Zone of skin (tissue), 1 donor: ENCODE results near the genes SOCS3 and TIMP2.

- RRBS = no CpG with 5 or more reads among the region's 9 CpGs
Measured at GRCh38 chr17:78171384-78171703, 3.0 kb downstream of the SYNGR2 start.

- RRBS = no CpG with 5 or more reads among the region's 11 CpGs
Measured at GRCh38 chr17:78223668-78224456, 7.6 kb upstream of the TMEM235 start.

- RRBS = 1% methylated on average over 27 of the region's 87 CpGs
Measured at GRCh38 chr17:78360025-78360841, at the start of gene SOCS3. TSS of gene SOCS3 (minus strand) at chr17:78360077.

GRCh38 chr17:78383760-78384516 lies 5.5 kb downstream of the PGS1 start:
- RRBS = no CpG with 5 or more reads among the region's 15 CpGs

DNA sequence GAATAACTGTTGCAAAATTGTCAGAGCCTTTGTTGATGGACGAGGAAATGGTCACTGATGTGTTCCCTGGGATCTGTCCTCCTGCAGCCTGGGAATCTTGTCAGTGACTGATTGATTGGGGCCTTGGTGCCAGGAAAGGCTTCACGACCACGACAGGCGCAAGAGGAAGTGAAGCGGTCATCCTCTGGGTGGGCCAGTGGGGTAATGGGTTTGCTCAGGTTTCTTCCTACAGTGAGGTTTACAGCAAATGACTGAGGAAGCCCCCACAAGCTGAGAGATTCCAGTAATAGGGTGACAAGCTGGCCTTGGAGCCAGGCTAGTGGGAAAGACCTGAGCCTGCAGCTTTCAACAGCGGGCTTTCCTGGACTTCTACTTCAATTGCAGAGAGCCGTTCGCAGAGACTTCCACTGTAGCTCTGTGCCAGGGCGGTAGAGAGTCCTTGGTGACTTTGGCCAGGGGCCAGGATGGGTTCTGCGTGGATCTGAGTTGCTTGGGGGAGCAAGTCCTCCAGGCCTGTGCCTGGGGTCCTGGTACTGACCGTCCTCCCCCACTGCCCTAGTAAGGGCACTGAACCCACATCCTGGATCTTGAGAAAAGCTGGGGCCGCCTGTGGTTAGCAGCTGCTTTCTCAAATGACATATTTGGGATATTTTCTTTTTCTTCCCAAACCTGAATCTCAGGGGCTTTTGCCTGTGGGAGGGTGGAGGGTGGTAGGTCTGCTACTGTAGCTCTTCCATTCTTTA lies 37.7 kb downstream of the PGS1 start:
- RRBS = no CpG with 5 or more reads among the region's 12 CpGs

GRCh38 chr17:78652919-78653493 lies 75.8 kb upstream of the DNAH17 start:
- RRBS = no CpG with 5 or more reads among the region's 13 CpGs

DNA sequence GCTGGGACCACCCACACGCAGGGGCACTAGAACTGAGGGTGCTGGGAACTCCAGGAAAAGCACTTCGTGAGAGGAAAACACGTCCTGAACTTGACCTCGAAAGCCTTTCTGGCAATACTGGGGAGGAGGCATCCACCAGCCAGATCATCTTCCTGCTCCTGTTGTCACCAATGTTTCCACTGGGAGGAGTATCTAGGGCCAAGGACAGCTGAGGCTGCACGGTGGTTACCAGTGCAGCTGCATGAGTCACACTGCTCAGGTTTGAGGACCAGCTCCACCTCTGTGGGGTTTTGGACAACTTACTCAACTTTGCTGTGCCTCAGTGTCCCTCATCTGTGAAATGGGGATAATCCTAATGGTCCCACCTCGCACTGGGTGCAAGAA lies 100.4 kb upstream of the DNAH17 start:
- RRBS = no CpG with 5 or more reads among the region's 6 CpGs

DNA sequence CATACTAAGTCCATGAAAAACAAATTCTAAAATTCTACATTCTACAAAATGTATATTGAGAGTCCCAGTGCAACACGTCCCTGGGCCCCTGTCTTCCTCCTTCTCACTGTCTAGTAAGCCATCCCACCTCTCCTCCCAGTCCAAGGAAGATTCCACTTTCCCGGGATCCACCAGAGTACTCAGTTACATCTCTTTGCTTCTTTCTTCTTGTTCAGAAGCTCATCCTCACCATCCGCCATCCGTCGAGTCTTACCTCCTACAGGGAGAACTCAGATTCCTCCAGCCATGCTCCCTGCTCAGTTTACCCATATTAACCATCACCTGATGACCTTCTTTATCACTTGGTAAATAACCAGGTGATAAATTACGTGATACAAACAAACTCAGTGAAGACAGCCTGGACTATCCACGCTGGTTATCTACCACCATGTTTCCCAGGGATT lies 57.1 kb downstream of the CYTH1 start:
- RRBS = no CpG with 5 or more reads among the region's 7 CpGs

GRCh38 chr17:78739368-78739768 lies 42.7 kb downstream of the CYTH1 start:
- RRBS = no CpG with 5 or more reads among the region's 2 CpGs

DNA sequence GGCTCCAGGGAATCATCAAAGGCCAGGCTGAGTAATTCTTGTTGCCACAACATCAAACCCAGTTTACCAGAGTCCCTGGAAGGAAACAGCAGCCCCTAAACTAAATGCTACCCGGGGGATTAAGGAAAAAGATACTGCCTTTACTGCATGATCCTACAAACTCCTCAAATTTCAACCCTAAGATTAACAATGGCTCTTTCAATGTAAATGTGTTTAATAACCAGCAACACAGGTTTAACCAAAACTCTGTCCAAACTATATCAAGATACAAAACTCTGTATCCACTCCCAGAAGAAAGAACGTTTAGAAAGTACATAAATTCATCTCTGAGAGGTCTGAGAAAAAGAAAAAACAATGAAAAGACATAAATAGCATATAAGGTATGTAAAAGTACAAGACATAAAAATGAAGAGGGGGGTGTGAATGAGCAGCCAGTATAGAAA lies 15.6 kb downstream of the CYTH1 start:
- RRBS = no CpG with 5 or more reads among the region's 2 CpGs

GRCh38 chr17:78774342-78775537 lies 7.3 kb downstream of the CYTH1 start:
- RRBS = no CpG with 5 or more reads among the region's 16 CpGs

DNA sequence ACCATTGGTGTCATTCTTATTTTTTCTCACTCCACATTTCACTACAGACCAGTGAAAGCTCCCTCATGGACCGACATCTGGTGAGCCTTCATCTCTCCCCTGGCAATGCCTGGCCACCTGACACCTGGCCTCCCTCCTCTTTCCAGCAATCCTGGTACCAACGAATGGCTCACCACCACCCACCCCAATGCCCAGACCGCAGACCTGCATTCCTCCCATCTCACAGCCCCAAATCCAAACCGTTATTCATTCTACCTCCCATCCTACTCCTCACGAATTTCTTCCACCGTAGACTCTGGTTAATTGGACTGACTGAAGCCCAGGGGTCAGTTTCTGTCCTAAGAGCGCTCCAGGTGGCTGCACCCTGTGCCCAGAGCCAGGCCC lies 15.2 kb downstream of the USP36 start:
- RRBS = no CpG with 5 or more reads among the region's 7 CpGs

DNA sequence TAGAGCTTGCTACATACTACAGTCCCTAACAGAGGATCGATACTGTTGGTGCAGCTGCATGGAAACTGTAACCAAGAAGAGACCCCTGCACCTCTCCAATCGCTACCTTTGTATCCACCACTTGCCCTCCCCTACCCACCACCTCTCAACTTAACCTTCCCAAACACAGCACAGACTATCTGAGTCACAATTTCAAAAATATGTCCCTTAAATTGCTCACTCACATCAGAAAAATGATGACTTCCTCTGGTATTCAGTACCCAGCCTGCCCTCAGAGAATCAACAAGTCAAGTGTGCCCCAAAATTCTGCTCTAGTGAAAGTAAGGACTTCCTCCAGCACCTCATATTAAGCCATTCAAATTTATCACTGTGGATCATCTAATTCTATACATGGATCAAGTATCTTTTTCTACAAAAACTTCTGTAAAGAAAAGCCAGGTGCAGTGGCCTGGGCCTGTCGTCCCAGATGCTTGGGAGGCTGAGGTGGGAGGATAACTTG lies 3.1 kb downstream of the USP36 start:
- RRBS = no CpG with 5 or more reads among the region's 3 CpGs

DNA sequence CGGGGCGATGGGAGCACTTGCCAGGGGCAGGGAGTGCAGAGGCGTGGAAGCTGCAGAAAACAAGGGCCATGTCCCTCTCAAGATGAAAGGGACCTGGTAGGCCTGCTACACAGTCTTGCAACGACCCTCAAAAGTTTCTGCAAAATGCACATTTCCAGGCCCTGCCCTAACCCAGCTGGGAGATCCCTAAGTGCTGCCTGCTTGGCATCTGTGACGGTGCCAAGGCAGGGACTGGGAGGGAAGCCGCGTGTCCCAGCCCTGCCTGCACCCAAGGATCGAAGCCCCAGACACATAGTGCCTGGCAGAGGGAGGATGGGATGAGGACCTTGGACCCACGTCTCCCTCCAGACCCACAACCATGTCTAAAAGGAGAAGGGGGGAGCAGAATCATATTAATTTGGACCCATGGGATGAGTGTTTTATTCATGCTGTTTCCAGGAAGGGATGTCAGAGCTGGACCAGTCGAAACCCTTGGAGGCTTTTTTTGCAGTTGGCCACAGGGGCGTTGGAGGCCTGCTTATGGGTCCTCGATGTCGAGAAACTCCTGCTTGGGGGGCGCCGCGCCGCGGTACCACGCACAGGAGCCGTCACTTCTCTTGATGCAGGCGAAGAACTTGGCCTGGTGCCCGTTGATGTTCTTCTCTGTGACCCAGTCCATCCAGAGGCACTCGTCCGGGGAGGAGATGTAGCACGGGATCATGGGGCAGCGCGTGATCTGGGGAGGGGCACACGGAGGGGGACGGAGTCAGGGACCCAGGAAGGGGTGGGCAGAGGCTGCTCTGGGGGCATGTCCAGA lies 14.7 kb upstream of the USP36 start:
- RRBS = 88% methylated on average over 3 of the region's 29 CpGs

- RRBS = no CpG with 5 or more reads among the region's 5 CpGs
Measured at GRCh38 chr17:78888782-78889293, 14.2 kb downstream of the CEP295NL start.

- RRBS = no CpG with 5 or more reads among the region's 18 CpGs
Measured at GRCh38 chr17:78912124-78912919, 9.3 kb upstream of the CEP295NL start.

GRCh38 chr17:78924490-78925592 lies at the start of gene TIMP2:
TSS of gene TIMP2 (minus strand) at chr17:78925387.
- RRBS = 2% methylated on average over 65 of the region's 121 CpGs

DNA sequence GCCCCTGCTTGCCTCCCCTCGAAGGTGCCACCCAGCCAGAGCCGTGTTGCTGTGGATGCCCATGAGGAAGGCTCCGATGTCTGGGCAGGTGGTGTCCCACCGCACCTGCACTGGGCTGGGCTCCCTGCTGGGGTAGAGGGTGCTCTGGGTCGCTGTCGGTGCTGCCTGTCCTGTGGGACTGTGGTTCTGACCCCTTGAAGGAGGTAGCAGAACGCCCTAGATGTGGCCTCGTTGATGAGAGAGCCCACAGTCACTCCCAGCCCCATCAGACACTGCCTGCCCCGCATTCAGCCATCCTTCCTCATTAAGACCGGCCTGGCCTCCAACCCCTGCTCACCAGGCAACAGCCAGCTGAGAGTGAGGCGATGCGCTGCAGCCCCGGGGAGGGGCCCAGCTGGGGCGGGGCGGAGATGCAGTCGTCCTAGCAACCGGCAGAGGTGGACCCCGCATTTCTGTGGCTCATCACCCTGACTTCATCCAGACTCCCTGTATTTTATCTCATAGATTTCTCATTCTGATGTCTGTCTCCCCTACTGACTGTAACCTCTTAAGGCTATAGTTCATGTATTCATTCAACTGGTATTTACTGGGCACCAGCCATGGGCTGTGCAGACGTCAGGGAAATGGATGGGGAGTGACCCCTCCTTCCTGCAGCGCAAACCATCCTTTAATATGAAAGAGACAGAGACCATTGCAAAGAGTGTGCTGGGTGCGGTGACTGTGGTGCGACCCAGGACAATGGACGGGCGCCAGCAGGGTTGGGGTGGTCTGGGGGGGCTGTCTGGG lies 10.2 kb upstream of the TIMP2 start:
- RRBS = 43% methylated on average over 8 of the region's 24 CpGs

- RRBS = 7% methylated on average over 9 of the region's 35 CpGs
Measured at GRCh38 chr17:78971031-78971966, 8.4 kb downstream of the LGALS3BP start.

DNA sequence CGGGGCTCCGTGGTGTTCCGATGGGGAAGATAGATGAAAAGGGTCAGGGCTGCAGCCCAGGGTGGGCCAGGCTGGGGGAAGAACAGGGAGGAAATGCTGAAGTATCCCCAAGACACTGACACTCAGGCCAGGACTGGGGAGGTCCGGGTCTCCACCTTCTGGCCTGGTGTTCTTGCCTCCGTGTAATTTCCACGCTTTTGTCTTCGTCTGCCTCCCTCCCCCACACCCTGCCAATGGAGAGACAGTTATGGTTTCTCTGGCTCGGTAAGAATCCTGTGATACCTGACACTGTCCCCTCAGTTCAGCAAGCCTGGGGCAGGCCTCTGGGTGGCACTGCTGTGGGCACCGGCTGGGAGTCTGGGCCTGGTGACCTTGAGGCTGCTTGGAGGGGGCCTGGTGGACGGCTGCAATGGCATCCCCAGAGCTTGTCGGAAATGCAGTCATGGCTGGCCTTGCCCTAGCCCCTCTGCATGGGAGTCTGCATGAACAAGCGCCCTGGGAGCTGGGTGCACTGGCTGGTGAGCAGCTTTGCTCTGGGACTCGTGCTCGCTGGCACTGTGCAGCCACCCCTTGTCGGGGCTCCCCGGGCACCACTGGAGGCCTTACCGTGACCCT lies 1.8 kb downstream of the LGALS3BP start:
- RRBS = no CpG with 5 or more reads among the region's 17 CpGs